Fibroblast of villous mesenchyme (primary cell): ENCODE measurements around a stretch of chr17.

DNA sequence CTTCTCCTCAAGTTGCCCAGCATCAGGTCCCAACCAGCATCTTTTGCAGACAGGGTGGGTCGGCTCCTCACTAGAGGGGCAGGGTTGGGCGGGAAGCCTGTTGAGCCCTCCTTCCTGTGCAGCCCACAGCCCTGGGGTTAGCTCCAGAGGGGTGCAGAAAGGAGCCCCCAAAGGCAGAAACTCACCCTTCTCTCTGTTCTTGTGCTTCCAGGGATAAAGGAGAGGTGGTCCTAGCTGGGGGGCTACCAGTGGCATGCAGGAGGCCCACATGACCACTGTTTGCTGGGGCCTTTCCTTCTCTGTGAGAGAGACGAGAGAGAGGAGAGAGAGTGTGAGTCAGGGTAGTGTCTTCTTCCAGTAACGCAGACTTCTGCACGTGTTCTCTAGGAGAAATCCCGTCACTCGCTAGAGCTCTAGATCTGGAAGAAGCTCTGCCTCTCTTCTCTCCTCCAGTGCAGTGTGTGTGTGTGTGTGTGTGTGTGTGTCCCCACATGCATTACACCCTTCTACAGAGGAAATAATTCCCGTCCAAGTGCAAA is 68.9 kb downstream of the SEPTIN9 start:
- CAGE, long polyA plus RNA = no peak

DNA sequence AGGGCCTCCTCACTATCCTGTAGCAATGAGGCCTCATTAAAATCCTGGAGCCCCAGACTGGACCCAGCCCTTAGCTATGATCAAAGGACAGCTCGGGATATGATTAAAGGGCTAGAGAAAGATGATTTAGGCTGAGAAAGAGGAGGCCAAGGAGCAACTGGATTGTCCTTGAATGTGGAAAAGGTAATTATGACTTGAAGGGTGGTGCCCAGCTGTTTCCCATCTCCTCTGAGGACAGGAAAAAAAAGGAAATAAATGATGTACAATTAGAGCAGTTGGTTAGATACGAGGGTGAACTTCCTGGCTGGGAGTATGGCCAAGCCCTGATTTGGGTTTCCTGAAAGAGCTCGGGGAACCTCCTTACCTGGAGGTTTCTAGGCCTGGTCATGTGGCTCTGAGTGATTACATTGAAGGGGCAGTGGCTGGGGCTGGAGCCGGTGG is 89.5 kb downstream of the SEPTIN9 start:
- CAGE, long polyA plus RNA = no peak

DNA sequence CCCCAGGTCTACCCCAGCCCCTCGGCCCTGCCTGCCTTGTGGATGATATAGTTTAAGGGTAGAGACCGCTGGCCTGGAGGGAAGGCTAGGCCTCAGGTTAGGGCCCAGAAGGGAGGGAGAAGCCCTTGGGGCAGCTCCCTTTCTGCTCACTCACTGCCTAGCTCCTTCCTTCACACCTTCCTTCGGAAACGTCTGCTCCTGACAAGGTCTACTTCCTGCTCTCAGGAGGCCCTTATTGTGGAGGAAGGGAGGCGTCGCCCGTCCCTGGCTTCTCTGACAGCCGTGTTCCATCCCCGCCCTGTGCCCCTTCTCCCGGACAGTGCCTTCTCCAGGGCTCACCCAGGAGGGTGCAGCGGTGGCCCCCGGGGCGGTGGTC is 91.0 kb downstream of the SEPTIN9 start:
- CAGE, long polyA plus RNA = no peak

DNA sequence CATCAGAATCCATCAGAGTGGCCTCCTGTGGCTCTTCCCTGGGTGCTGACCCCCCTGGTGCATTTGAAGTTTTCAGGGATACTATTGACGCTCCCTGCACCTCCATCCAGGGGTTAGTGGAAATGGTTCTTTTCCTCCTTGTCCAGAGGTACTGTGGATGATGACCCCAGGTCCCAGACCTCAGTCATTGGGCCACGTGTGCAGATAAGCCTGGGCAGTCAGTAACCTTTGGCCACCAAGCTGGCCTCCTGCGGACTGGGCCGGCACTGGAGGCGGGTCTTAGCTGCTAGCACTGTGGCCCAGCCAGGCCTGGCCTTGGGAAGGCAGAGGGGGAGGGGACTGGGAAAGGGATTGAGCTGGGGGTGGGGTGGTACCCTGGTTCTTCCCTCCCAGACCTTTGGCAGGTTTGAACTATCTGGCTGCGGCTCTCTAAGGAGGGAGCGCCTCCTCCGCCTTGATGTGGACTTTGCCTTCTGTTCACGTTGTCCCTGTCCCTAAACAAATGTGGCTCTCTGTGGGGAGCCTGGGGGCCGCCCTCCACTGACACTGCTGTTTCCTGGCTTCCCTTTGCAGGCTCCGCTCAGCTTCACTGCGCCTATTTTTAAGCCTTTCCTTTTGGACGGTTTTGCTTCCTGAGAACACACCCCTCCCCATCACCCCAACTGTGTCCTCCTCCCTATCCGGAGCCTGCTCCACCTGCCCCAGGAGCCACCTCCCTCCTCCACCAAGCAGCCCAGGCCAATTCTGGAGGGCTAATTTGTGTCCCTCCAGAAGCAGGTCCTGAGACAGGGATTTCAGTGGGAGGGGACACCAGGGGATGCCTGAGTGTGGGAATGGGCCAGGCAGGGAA is 111.2 kb downstream of the SEPTIN9 start:
- CAGE, long polyA plus RNA = no peak

DNA sequence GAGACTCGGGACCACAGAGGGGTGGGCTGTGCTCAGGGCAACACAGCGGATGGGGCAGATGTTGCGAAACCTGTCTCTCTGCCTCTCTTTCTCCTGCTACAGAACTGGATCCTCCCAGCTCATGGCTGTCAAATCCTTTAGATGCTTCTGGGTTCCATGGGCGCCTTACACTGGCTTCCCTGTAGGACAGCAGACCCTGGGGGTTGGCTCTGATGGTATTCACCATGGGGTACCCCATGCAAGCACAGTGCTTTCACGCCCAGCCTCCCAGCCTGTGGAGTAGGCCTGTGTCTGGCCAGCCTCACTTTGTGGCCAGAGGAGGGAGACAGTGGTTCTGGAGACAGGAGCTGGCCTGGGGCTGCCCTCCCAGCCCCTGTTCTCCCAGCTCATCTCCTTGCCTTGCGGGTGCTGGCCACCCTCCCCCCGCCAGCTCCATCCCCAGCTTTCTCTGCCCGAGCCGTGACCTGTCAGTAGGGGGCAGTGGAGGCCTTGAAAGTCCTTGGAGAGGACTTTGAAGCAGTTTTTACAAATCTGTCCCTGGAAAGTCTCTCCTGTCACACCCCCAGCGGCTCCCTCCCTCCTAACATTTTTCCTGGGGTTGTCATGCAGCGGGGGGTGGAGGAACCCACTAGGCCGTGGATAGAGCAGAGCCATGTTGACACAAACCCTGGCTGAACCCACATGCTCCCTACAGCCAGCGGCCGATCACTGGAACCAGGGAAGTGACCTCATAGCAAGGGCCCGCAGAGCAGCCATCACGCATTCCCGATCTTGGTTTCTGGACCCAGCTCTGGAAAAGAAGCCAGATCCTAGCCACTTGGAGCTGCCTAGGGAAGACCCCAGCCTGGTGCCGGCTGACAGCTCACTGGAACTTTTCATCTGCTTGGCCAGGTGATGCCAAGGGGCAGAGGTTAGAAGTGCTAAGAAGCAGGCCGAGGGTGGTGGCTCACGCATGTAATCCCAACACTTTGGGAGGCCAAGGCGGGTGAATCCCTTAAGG is 148.8 kb downstream of the SEPTIN9 start:
- CAGE, long polyA plus RNA = no peak

- CAGE, long polyA plus RNA = no peak
Measured at GRCh38 chr17:77433168-77434122, 152.1 kb downstream of the SEPTIN9 start.

GRCh38 chr17:77449600-77450296 is 168.4 kb downstream of the SEPTIN9 start:
- CAGE, long polyA plus RNA = no peak

DNA sequence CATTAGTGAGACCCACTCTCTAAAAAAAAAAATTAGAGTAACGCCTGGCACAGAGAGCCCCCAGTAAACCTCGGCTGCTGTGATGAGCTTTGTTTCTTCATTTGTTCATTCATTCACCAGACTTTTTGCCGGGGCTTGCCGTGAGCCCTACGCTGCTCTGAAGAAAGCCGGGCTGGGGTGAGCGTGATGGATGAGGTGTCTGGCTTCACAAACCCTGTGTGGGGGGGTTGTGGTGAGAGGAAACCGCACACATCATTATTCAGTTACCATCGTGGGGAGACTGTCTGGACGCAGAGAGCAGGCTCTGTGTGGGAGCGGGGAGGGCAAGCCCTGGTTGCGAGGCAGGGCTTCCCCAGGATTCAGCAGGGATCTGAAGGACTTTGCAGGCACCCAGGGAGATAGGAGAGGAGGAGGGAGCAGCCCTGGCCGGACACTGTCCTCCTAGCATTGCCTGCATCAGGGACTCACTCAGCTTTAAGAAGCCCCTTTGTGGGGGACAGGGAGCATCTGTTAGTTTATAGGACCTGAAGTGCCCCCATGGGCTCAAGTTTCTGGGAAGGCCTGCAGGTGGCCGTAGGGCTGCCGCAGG is 193.8 kb downstream of the SEPTIN9 start:
- CAGE, long polyA plus RNA = no peak

GRCh38 chr17:77485058-77485318 is 203.7 kb downstream of the SEPTIN9 start:
- CAGE, long polyA plus RNA = no peak

GRCh38 chr17:77523635-77523960 is 242.3 kb downstream of the SEPTIN9 start:
- CAGE, long polyA plus RNA = no peak

DNA sequence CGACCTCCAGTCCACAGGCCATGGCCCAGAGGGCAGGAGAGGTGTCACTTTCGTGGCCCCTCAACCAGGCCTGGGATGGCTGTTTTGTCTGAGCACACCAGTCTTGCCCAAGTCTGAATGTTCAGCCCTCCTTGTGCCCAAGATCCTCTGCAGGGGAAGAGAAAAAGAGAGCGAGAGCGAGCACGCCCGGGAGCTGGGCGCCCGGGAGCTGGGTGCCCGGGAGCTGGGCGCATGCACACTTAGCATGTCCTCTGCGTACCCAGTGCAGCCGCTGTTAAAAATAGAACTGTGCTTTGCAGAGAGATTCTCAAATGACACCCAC is 273.8 kb downstream of the SEPTIN9 start:
- CAGE, long polyA plus RNA = no peak

- CAGE, long polyA plus RNA = no peak
Measured at GRCh38 chr17:77571162-77572013, 290.1 kb downstream of the SEPTIN9 start.

GRCh38 chr17:77610034-77610662 is 328.8 kb downstream of the SEPTIN9 start:
- CAGE, long polyA plus RNA = no peak

DNA sequence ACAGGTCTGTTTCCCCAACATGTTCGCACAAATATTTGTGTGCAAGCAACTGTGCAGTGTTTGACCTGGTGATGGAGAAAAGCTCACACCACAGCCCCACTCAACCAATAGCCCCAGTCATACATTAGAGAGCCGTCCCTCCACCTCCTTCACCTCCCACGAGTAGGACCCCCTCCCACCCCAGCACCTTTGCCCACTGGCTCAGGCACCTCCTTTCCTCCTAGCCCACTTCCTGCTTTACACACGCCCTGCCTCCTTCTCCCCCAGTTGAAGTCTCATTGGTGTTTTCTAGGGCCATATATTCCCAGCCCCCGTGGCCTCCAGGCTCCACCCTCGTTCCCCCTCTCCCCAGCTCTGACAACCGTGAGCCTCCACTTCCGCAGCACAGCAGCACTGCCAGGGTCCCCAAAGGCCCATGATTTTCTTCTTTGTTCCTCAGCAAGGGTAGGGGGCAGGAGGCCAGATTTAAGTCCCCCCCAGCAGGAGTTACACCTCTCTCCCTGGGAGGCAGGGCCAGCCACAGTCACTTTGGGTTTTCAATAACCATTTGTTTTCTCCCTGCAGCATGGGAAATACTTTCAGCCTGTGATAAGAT is 336.9 kb downstream of the SEPTIN9 start:
- CAGE, long polyA plus RNA = no peak

GRCh38 chr17:77677516-77678158 is 280.9 kb upstream of the TNRC6C start:
- CAGE, long polyA plus RNA = no peak

DNA sequence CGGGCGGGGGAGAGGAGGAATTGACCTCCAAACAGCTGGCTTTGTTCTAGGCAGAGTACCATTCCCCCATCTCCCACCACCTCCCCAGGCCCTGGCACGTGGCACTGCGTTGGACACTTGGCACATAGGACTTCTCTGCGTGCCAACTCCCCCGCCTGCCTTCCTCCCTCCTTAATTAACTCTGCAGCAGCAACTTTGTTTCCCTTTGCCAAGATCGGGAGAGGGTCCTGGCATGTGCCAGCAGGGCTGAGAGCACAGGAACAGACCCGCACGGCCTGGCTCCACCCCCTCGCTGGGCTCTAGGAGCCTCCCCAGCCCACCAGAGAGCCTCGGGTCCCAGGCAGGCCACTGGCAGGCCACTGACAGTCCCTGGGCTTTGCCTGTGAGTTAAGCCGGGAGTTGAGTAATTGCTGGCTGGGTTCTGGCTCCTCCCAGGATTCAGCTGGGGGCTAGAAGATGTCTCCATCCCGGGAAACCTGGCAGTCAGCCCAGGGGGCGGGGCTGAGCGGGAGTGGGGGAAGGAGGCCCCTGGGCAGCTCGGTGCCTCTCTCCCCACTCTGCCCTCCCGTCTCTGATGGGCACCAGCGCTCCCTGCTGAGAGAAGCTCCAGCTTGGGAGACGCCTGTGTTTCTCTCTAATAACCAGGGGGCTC is 224.0 kb upstream of the TNRC6C start:
- CAGE, long polyA plus RNA = no peak

DNA sequence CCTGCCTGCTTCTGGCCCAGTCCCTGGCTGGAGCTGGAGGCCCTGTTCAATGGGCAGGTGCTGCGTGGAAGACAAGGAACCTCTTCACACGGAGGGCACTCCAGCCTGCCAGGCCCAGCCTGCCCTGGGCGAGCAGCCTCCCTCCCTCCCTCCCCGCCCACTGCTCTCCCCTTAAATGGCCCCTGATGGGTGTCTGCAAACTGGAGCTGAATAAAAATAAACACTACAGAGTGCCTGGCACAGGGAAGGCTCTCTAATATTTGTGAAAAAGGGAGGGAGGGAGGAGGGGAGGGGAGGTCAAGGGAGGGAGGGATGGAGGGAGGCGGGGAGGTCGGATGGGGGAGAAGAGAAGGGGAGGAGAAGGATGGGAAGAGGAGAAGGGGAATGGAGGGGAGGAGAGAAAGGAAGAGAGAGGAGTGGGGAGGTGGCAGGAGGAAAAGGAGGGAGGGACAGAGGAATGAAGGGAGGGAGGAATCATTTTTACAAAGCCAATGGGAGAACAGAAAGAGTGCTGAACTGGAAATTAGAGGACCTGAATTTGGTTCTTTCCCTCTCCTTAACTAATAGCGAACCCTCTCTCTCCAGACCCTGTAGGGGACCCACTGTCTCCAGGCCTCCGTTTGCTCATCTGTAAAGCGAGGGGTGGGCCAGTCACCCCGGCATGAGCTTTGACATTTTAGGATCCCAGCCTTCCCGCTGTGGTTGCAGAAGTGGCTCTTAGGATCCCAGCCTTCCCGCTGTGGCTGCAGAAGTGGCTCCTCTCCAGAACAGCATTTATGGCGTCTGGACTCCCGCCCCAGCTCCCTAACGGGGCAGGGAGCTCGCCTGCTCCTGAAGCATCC is 222.7 kb upstream of the TNRC6C start:
- CAGE, long polyA plus RNA = no peak

GRCh38 chr17:77852982-77853386 is 105.5 kb upstream of the TNRC6C start:
- CAGE, long polyA plus RNA = no peak

GRCh38 chr17:77963363-77963848 is 4.9 kb downstream of the TNRC6C start:
- CAGE, long polyA plus RNA = no peak

DNA sequence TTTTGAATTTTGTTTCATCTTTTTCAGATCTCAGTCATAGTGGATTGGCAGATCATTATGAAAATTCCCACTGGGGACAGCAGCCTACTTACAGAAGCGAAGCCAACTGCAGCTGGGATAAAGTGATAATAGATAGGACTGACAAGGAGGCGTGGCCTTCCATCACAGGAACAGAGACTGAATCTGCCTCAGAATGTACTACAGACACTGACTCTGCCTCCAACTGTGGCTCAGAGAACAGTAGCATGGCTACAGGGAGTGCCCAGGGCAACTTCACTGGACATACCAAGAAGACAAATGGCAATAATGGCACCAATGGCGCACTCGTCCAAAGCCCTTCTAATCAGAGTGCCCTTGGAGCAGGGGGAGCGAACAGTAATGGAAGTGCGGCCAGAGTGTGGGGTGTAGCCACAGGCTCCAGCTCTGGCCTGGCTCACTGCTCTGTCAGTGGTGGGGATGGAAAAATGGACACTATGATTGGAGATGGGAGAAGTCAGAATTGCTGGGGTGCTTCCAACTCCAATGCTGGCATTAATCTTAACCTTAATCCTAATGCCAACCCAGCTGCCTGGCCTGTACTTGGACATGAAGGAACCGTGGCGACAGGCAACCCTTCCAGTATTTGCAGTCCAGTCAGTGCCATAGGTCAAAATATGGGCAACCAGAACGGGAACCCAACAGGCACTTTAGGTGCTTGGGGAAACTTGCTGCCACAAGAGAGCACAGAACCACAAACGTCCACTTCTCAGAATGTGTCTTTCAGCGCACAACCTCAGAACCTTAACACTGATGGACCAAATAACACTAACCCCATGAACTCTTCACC is 79.5 kb downstream of the TMC6 start:
- CAGE, long polyA plus RNA = no peak